Peripheral blood mononuclear cell (primary cell): ENCODE measurements around the gene TMEM271.

DNA sequence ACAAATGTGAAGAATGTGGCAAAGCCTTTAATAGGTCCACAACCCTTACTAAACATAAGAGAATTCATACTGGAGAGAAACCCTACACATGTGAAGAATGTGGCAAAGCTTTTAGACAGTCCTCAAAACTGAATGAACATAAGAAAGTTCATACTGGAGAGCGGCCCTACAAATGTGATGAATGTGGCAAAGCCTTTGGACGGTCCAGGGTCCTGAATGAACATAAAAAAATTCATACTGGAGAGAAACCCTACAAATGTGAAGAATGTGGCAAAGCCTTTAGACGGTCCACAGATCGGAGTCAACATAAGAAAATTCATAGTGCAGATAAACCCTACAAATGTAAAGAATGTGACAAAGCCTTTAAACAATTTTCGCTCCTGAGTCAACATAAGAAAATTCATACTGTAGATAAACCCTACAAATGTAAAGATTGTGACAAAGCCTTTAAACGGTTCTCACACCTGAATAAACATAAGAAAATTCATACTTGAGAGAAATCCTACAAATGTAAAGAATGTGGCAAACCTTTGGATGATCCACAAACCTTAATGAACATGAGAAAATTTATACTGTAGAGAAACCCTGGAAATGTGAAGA lies 35.9 kb downstream of the ZNF141 start:
- PRO-cap, 8 experiments = no peak in any of the 8 experiments

GRCh38 chr4:575770-576885 lies at the start of gene TMEM271:
TSS of gene TMEM271 (minus strand) at chr4:576295.
- PRO-cap, 8 experiments = no peak in any of the 8 experiments

DNA sequence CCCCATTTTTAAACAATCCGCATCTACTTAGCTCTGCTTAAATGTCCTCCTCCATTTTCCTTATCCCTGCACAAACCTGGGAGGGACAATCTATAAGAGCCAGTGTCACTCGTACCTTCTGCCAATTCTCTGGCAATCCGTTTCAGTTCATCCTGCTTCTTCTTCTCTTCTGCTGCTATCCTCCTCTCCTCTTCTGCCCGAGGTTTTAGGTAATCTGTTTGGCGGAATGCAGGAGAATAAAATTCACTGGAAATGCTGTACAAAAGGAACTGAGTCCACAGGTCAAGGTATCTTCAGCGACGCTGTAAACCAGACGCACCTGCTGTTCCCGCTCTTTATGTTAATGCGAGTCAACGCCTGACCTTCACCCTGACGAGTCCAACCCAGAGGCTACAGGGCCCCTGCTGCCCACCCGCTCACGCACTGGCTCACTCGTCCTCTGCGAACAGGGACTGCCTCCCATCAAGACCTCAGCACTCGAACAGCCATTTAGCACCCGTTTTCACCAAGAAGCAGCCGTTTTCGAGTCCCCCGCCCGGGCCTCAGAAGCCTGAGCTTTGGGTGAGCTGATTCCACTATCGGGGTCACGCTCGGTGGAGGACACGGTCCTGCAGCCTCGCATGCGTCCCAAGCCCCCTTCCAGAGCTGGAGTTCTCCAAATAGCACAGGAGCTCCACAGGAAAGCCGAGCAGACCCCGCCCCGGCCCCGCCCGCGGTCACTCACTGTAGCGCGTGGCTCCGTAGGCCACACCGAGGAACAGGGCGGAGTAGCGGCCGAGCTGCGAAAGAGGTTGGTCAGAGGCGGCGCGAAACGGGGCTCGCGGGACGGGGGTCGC lies 670 bp downstream of the ATP5ME start:
- PRO-cap, 8 experiments = peak in 7 of 8 experiments; most common plus-strand start position 748 of the sequence (in 4); most common minus-strand start position 389 of the sequence (in 6)

DNA sequence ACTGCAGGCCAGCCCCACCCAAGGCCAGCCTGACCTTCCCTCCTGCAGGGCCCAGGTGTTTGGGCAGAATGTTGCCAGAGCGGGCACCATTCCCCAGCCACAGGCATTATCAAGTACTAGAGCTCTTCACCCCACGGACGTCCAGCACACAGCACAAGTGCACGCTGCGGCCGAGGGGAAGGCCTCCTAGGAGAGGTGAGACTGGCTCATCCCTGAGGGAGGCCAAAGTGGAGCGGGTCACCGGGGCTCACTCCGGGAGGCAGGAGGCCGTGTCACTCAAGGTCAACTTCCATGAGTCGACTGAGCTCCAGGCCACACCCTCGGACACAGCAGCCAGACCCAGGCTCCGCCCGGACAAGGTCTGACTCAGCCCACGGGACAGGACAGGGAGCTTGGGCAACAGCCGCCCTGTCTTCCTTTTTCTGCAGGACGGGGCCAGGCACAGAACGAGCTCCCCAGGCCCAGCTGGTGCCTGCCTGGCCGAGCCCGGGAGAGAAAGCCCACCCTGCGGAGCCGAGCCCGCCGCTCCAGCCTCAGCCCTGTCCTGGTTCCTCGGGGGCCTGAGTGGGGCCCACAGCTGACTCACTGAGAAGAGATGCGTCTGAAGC lies 1.8 kb downstream of the SLC49A3 start:
- PRO-cap, 8 experiments = peak in 7 of 8 experiments; most common plus-strand start position 418 of the sequence (in 7); most common minus-strand start position 302 of the sequence (in 6)

DNA sequence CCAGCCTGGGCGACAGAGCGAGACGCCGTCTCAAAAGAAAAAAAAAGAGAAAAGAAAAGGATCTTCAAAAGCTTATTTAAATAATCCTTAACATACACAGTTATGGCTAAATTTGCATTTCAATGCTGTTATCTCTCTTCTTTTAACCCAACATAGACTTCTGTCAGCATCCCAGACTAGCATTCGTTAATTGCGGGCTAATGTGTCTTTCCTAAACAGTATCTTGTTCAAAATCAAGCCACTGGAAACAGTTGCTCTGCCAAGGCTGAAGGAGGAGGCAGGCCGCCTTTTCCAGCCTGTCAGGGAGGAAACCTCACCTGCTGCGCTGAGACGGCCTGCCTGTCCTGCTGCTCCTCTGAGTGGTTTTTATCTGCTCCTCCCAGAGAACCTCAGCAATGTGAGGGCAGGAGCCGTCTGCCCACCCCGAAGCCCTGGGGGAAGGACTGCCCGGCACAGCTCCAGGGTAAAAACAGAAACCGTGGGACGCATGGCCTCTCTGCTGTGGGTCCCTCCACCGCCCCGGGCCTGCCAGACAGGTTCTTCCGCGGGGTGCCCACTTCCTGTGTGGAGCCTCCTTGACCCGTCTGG lies 3.7 kb upstream of the SLC49A3 start:
- PRO-cap, 8 experiments = no peak in any of the 8 experiments

GRCh38 chr4:708705-709217 lies 3.1 kb downstream of the PCGF3 start:
- PRO-cap, 8 experiments = no peak in any of the 8 experiments

DNA sequence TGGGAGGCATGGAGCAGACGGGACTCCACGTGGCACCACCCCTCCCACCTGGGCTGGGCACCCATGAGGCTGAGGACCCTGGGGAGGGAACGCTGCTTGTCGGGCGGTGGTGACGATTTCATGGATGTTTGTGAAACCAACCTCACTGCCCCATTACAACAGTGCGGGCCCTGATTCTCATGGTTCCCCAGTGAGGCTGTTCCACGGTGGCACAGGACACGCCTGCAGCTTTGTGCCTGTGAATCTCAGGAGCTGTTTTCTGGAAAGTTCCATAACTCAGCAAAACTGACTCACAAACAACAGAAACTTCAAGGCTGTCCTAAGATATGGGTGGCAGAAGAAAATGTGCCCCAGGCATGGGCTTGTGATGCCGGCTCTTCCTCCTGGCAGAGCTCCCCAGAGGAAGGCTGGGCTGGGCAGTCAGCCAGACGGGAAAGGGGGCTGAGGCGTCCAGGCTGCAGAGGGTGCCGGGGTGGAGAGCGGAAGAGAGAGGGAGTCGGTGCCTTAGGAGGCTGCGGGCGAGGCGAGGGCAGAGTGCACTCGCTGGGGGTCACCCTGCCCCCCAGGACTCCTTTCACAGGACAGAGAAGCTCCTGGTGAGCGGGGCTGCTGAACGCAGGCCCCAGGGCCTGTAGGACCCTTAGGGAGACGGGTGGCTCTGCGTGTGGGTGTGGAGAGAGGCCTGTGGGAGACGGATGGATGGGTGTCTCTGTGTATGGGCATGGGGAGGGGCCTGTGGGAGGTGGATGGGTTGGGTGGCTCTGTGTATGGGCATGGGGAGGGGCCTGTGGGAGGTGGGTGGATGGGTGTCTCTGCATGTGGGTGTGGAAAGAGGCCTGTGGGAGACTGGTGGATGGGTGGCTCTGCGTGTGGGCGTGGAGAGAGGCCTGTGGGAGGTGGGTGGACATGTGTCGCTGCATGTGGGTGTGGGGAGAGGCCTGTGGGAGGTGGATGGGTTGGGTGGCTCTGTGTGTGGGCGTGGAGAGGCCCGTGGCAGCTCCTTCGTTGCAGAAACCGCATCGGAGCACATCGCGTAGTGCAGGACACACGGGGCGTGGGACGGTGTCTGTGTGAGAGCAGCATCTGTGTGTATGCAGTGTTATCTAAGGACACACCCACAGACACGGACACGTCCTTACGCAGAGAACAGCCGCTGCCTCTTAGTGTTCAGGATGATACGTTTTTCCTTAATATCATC lies 15.8 kb downstream of the PCGF3 start:
- PRO-cap, 8 experiments = no peak in any of the 8 experiments

DNA sequence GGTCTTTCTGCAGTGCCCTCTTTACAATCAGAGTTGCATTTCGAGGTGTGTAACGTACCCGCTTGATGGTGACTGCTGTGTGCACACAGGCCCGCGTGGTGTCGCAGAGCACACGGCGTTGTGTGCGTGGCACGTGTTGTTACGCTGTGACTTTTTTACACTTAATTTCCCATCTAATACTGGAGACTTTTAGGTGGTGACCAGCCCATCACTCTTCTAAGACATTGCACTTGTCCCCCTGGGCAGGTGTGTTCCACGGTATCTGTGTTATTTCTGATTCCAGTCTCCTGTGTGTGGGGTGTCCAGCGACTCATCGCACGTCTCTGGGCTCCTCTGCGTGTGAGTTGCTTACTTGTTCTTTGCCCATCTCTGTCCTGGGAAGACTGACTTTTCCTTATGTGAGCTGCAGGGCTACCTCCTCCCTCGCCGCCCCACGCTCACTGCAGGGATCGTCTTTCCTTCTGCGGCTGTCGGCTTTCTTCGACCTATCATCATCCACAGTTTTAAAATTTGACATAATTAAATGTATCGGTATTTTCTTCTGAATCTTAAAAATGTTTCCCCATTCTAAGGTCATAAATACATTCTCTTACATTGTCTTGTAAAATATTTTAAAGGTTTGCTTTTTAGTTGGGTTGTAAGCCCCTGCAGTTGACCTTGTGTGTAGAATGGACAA lies 49.5 kb downstream of the PCGF3 start:
- PRO-cap, 8 experiments = no peak in any of the 8 experiments

- PRO-cap, 8 experiments = no peak in any of the 8 experiments
Measured at GRCh38 chr4:762366-763285, 57.0 kb downstream of the PCGF3 start.

- PRO-cap, 8 experiments = no peak in any of the 8 experiments
Measured at GRCh38 chr4:787428-788173, 38.3 kb downstream of the CPLX1 start.

- PRO-cap, 8 experiments = no peak in any of the 8 experiments
Measured at GRCh38 chr4:912408-913073, 19.6 kb downstream of the GAK start.

DNA sequence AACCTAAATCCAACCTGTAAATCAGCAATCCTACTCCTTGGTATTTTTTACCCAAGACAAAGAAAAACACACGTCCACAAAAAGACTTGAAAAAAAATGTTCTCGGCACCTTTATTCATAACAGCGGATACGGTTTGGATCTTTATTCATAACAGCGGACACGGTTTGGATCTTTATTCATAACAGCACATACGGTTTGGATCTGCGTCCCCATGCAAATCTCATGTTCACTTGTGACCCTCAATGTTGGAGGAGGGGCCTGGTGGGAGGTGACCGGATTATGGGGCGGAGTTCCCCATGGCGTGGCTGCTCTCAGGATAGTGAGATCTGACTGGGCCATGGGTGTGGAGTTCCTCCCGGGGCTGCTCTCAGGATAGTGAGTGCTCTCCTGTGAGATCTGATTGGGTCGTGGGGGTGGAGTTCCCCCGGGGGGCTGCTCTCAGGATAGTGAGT lies 7.7 kb downstream of the GAK start:
- PRO-cap, 8 experiments = no peak in any of the 8 experiments

GRCh38 chr4:958272-958810 lies 15.0 kb downstream of the DGKQ start:
- PRO-cap, 8 experiments = peak in 1 of 8 experiments; most common minus-strand start chr4:958531 (in 1)

- PRO-cap, 8 experiments = no peak in any of the 8 experiments
Measured at GRCh38 chr4:959845-960464, 13.4 kb downstream of the DGKQ start.

DNA sequence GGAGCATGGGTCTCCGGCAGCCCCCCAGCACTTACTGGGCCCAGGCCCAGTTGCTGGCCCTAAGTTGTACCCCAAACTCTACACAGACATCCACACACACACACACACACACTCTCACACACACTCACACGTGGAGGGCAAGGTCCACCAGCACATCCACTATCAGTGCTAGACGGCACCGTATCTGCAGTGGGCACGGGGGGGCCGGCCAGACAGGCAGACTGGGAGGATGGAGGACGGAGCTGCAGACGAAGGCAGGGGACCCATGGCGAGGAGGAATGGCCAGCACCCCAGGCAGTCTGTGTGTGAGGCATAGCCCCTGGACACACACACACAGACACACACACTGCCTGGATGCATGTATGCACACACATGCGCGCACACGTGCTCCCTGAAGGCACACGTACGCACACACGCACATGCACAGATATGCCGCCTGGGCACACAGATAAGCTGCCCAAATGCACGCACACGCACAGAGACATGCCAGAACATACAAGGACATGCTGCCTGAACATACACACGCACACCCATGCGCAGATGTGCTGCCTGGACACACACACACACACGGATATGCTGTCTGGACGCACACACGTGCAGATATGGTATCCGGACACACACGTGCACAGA lies 13.9 kb downstream of the FGFRL1 start:
- PRO-cap, 8 experiments = peak in 4 of 8 experiments; most common plus-strand start position 222 of the sequence (in 4)

DNA sequence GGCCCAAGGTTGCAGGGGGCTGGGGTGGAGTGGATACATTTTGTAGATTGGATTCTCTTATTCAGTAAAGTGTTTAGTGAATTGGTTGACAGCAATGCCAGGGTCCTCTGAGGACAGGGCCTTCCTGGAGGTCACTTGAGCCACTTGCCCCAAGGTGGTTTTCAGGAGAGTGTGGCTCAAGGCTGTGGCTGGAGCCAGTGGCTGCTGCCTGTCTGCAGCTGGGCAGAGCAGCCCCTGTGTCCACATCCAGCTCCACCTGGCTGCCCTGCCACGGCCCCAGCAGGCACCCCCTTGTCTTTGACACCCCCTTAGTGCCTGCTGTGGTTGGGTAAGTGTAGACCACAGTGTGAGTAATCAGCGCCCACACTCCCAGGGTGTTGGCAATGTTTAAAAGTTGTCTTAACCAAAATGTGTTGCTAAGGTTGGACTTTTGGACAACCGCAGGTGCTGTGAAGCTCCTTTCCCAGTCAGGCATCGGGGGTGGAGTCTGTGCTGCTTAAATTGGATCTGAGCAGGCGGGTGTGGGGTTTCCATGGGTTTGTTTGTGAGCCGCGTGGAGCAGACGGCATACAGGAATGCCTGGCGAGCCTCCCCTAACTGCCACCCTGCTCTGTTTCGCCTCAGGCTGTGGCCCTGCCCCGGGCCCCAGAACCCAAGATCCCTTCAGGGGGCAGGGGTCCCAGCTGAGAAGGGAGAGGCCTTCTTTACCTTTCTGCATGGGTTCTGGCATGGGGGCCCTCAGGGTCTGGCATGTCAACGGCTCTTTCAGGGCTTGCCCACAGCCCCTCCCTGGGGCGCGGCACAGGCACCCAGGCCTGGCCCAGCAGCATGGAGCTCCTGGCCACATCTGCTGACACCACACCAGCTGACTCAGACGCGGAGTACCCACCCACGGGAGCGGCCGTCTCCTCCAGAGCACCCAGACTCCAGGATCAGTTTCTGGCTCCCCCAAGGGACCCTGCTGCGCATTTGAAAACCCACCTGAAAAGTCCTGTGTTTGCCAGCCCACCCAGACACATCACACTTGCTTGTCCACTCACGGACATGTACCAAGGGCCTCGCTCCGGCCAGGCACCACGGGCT lies 4.9 kb upstream of the SPON2 start:
- PRO-cap, 8 experiments = peak in 5 of 8 experiments; most common plus-strand start position 873 of the sequence (in 5)

- PRO-cap, 8 experiments = peak in 8 of 8 experiments; most common plus-strand start chr4:1202071 (in 7); most common minus-strand start chr4:1202241 (in 6)
Measured at GRCh38 chr4:1201866-1202694, 29.7 kb upstream of the SPON2 start.

GRCh38 chr4:1209051-1209513 lies 36.7 kb upstream of the SPON2 start:
- PRO-cap, 8 experiments = no peak in any of the 8 experiments

GRCh38 chr4:1233636-1234913 lies 14.9 kb downstream of the CTBP1 start:
- PRO-cap, 8 experiments = peak in 3 of 8 experiments; most common minus-strand start chr4:1233735 (in 1)

- PRO-cap, 8 experiments = peak in 2 of 8 experiments; most common minus-strand start chr4:1241315 (in 1)
Measured at GRCh38 chr4:1241229-1241718, 7.7 kb downstream of the CTBP1 start.